Caco-2 (cell line): ENCODE results near the genes MLEC, OASL and KDM2B.

GRCh38 chr12:120570646-120571699 lies 10.2 kb downstream of the POP5 start:
- PRO-cap, result no peak
- RRBS, result no CpG with 5 or more reads among the region's 12 CpGs

- PRO-cap, result no peak
- RRBS, result no CpG with 5 or more reads among the region's 15 CpGs
These were observed 14.6 kb upstream of the CABP1 start for GRCh38 chr12:120625854-120626159.

DNA sequence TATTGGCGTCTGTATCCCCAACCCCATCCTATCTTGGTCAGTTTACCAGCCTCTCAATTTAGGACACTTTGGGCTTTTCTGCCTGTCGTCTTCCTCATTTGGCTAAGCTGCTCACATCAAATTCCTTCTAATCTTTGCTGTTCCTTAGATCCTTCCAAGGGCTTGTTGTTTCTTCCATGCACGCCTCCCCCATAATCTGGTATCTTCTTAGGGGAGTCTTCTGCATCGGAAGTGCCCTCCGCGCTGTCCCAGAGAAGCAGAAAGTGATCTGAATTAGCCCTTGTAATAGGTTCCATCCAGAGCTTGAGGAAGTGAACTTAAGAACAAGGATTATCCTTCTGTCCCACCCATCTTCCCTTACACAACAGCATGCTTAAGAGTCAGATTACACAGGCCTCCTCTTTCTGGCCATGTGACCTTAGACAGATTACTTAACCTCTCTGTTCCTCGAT lies 11.2 kb downstream of the CABP1 start:
- PRO-cap, result no peak
- RRBS, result no CpG with 5 or more reads among the region's 7 CpGs

DNA sequence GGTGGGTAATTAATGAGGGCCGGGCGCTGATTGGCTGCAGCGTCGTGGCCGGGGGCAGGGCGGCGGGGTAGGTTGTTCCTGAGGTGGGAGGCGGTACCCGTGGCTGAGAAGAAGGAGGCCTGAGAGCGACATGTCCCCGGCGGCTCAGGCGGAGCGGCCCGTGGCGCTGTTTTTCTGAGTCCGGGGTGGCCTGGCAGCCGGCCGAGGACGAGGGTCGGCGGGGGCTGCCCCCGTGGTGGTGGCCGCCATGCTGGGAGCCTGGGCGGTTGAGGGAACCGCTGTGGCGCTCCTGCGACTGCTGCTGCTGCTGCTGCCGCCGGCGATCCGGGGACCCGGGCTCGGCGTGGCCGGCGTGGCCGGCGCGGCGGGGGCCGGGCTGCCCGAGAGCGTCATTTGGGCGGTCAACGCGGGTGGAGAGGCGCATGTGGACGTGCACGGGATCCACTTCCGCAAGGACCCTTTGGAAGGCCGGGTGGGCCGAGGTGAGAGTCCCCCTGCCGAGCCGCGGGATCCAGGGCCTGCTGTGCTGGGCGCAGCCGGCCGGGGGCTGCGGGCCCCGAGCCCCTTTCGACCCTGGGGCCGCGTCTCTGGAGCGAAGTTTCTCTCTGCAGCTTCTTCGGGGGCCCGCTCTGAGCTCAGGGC lies at the start of gene MLEC:
TSS of gene MLEC (plus strand) at position 100 of the 642 bp plus-strand sequence.
- PRO-cap, result bidirectional peak, plus-strand start at position 106 of the sequence, minus-strand start outside the sequence
- RRBS, result 4% methylated on average over 31 of the region's 67 CpGs

DNA sequence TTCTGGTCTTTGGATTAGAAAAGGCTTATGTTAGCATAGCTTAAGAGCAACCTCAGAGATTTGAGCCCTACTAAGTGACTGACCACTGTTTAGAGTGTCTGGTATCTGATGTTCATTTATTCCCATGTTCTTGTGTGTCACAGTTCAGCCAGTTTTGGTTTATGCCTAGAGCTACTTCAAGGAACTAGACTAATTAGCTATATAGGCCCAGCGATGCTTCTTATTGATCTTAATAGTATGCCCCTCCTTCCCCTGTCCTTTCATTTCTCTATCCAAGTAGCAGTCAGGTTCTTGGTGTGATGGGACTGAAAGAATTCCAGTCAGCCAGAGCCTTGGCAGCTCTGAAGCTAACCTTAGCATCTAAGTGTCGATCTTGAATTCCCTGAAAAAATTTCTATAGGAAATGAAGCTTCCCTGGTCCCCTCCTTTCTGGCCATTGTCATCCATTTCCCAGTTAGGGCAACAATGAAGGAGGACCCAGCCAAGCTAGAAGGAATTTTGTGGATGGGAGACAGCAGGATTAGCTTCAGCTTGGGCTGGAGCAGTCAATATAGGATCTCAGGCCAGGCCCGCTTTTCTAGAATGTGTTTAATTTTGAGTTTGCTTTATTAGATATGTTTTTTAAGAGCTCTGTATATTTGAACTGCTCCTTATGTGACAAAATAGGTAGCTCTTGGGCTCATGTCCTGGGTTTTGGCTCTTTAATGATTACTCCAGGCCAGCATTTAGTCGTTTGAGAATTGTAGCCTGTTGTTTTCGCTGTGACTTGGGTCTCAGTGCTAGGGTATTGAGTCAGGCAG lies 10.9 kb downstream of the MLEC start:
- PRO-cap, result no peak
- RRBS, result no CpG with 5 or more reads among the region's 5 CpGs

- PRO-cap, result no peak
- RRBS, result no CpG with 5 or more reads among the region's 7 CpGs
These were observed 9.1 kb upstream of the UNC119B start for GRCh38 chr12:120701018-120701729.

GRCh38 chr12:120766912-120767868 lies 41.6 kb downstream of the ACADS start:
- PRO-cap, result bidirectional peak, plus-strand start at chr12:120767338, minus-strand start at chr12:120767169
- RRBS, result no CpG with 5 or more reads among the region's 13 CpGs

GRCh38 chr12:120904563-120904974 lies 411 bp upstream of the SPPL3 start:
- PRO-cap, result no peak
- RRBS, result no CpG with 5 or more reads among the region's 16 CpGs

DNA sequence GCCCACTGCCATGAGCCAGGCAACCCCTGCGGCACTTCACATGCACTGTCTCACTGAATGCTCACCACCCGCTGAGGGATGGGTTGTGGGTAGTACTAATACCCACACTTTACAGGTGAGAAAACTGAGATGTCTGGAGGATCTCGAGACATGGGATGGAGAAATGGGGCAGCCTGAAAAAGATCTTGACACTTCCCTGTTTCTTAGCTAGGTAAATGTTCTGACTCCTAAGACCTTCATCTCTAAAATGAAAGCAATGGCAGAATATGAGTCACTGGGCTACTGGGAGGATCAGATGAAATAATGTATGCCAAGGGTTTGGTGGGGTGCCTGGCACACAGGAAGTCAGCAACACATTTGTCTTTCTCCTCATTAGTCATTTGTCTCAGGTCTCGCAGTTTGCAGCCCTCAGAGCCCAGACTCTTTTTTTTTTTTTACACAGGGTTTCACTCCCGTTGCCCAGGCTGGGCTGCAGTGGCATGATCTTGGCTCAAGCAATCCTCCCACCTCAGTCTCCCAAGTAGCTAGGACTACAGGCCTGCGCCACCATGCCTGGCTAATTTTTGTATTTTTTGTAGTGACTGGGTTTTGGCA lies 5.2 kb downstream of the OASL start:
- PRO-cap, result no peak
- RRBS, result no CpG with 5 or more reads among the region's 6 CpGs

DNA sequence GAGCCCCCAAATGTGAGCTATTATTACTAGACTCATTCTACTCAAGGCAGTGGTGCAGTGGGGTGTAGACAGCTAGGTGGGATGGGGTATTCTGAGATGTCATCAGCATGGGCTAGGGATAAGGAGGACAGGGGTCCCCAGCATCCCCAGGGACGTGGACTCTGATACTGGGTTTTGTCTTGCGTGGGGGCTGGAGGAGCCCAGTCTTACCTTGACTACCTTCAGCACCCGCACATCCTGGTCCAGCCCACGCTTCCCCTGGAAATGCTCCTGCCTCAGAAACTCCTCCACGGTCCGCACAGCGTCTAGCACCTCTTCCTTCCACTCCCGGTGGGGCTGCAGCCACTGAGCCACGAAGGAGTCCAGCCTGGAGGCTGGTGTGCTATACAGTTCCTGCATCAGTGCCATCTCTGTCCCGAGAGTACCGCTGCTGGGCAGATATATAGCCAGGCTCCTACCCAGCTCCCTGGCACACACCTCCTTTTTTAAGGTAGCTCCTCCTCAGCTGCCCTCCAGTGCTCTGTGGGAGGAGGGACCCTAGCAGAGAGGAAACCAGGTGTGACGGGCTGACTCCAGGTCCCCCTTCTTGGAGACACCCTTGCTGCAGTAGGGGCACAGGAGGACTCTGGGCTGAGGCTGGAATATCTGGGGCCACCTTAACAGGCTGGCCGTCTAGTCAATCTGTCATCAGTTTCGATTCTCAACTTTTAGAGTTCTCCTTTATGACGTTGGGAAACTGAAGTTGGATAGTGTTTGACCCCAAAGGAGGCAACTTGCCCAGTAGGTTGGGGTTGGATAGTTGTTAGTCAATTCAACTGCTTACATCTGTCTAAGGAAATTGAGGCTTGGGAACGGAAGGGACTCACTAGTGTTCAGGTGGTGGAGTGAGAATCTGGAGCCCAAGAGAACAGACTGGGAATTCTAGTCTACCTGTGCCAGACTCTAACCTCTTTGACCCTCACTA lies at the start of gene OASL:
TSS of gene OASL (minus strand) at position 683 of the 964 bp plus-strand sequence.
- PRO-cap, result no peak
- RRBS, result no CpG with 5 or more reads among the region's 16 CpGs

DNA sequence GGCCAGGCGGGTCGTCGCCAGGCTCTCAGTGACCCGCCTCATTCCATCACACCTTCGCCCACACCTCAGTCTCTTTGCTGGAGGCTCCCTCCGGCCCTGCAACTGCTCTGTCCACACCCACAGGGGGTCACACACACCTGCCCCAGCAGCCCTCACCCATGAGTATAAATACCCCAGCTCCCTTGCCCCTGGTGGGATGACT lies 23.1 kb downstream of the CAMKK2 start:
- PRO-cap, result no peak
- RRBS, result no CpG with 5 or more reads among the region's 6 CpGs

DNA sequence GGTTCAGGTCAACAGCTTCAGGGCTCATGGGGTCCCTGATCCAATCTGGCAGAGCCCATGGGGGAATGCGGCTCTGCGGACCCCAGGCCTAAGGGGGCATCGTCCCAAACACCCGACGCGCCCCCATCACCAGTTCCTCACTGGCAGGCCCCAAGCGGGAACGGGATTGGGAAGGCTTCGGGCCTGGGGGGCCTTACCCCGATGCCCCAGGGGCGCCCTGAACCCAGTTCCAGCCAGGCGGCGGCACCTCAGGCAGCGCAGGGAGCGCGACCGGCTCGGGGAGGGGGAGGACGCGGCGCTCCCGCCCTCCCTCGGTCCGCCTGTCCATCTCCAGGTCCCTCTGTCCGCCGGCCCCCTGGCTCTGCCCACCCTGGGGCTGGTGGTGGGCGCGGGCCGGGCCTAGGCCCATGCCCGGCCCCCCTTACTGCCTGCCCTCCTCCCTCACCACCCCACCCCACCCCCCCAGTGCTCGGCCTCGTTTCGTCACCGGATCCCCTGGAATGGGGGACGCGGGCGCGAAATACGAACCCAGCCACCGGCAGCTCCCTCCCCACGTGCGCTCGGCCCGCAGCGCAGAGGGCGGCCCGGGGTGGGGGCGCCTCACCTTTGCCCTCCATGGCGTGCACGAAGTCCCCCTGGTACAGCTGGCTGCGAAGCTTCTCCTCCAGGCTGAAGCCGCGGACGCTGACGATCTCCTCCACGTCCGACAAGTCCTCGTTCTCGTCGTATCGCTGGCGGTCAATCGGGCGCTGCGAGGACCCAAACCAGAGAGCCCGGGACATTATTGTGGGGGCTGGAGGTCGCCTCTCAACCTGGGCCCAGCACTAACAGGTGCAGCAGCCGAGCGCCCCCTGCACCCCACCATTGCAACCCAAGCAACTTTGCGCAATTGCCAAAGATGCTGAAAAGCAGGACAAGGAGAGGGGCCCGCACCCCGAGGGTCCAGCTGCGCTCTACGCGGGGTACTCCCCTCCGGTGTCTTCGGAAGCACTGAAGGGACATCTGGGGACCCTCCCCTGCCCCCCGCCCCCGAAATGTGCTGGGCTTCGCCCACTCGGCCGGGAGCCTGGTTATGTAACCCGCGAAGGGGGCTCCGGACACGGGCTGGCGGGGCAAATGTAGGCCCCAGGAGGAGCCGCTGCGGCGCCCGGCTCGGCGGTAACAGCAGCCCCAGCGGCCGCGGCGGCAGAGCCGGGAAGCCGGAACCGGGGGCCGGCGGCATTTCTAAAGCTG lies 2.2 kb downstream of the KDM2B start:
- PRO-cap, result unidirectional peak, plus-strand start at position 1,188 of the sequence
- RRBS, result 57% methylated on average over 46 of the region's 102 CpGs

GRCh38 chr12:121580879-121581475 lies at the start of gene KDM2B:
Gene KDM2B, minus strand, starts transcription at chr12:121581023.
- PRO-cap, result bidirectional peak, plus-strand start at chr12:121581188, minus-strand start at chr12:121581005
- RRBS, result 8% methylated on average over 4 of the region's 22 CpGs

GRCh38 chr12:121672961-121673595 lies 3.6 kb upstream of the MORN3 start:
- PRO-cap, result no peak
- RRBS, result no CpG with 5 or more reads among the region's 14 CpGs

DNA sequence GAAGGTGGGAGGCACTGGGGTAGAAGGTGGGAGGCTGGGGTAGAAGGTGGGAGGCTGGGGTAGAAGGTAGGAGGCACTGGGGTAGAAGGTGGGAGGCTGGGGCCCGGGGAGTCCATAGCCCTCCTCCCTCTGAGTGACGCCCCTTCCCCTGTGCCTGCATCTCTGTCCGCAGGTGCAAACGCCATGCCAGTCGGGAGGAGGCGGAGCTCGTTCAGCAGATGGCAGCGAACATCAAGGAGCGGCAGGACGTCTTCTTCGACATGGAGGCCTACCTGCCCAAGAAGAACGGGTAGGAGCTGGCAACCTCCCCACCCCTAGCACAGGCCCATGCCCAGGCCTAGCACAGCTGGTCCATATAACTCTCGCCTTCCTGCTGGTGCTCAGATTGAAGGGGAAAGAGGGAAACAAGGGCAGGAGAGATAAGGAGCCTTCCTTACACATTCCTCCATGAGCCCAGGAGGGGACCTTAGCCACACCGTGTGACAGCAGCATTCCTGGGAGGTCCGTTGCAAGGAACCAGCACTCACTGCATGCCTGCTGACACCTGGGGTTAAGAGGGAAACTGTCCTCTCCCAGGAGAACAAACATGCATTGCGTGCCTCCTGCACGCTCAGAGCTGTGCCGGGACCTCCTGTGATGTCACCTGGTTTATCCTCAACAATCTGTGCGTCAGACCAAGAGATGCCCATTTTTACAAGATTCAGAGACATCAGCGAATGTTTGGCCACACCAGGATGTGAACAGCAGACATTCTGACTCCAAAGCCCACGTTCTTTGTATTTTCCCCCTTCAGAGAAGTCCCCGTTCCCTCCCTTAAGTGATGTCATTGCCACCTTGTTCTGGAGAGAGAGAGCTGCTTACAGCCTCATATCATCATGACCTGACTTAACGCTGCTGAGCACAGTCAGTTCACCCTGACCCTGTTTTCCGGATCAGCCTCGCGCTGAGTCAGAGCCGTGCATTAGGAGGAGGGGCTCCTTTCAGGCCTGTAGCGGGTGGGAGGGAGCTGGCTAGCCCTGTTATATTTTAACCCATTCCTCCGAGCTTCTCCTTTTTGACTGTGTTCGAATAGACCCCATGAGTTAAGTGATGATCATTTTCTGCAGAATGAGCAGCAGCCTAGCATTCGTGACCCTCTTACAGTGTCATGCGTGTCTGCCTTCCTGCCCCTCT lies 36.0 kb downstream of the TMEM120B start:
- PRO-cap, result bidirectional peak, plus-strand start at position 217 of the sequence, minus-strand start at position 164 of the sequence; bidirectional peak, plus-strand start at position 491 of the sequence, minus-strand start at position 387 of the sequence; unidirectional peak, minus-strand start at position 754 of the sequence; unidirectional peak, minus-strand start at position 882 of the sequence; unidirectional peak, minus-strand start at position 922 of the sequence
- RRBS, result no CpG with 5 or more reads among the region's 32 CpGs

DNA sequence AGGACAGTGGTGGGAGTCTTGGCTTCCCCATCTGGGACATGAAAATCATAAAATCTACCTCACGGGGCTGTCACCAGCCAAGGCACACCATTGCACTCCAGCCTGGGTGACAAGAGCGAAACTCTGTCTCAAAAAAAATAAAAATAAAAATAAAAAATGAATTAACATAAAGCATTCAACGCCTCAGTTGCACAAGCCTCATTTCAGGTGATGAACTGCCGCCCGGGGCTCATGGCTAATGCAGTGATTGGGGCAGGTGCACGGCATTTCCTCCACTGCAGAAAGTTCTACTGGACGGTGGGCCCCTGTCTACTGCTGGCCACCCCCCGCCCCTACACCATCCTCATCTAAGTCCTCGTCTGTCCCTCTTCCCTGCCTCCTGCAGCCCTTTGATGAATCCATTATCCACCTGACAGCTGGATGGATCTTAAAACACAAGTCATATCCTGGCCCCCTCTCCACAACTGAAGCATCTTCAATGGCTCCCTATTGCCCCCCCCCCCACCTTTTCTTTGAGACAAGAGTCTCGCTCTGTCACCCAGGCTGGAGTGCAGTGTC lies 10.6 kb downstream of the RHOF start:
- PRO-cap, result no peak
- RRBS, result no CpG with 5 or more reads among the region's 10 CpGs

DNA sequence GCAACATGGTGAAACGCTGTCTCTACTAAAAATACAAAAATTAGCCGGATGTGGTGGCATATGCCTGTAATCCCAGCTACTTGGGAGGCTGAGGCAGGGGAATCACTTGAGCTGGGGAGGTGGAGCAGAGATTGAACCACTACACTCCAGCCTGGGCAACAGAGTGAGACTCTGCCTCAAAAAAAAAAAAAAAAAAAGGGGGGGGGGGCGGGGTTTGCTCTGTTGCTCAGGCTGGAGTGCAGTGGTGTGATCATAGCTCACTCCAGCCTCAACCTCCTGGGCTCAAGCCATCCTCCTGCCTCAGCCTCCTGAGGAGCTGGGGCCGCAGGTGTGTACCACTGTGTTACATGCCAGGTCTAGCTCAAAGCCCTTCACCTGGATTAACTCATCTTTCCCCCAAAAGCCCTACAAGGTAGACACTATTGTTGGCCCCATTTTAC lies 5.8 kb downstream of the RHOF start:
- PRO-cap, result no peak
- RRBS, result no CpG with 5 or more reads among the region's 4 CpGs

DNA sequence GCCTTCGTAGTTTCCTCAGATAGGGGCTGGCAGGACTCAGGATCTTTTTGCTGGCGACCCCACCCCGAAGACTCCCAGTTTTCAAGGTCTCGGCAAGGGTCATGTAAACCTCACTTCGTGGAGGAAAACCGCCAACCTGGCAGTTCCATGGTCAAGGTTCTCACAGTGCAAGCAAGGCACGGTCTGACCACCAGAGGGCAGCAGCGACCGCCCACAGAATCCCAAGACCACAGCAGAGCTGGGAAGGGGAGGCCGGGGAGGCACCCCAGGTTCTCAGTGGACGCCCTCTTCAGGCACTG lies 1.4 kb upstream of the RHOF start:
- PRO-cap, result unidirectional peak, minus-strand start at position 164 of the sequence
- RRBS, result no CpG with 5 or more reads among the region's 11 CpGs

DNA sequence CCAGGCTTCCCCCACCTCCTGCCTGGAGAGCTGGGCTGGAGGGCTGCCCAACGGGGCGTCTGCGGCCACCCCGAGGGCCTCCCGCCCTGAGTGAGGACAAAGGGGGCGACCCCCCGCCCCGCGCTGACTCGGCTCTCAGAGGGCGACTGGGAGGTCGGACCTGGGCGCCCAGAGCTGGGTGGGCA lies 3.7 kb upstream of the SETD1B start:
- PRO-cap, result bidirectional peak, plus-strand start at position 25 of the sequence, minus-strand start outside the sequence
- RRBS, result no CpG with 5 or more reads among the region's 13 CpGs

- PRO-cap, result no peak
- RRBS, result 95% methylated on average over 12 of the region's 31 CpGs
These were observed 6.5 kb downstream of the SETD1B start for GRCh38 chr12:121810255-121810835.